Metastatic Pancreatic Carcinoma in the Ovary (tissue), 1 donor: ENCODE measurements around a stretch of chr3.

DNA sequence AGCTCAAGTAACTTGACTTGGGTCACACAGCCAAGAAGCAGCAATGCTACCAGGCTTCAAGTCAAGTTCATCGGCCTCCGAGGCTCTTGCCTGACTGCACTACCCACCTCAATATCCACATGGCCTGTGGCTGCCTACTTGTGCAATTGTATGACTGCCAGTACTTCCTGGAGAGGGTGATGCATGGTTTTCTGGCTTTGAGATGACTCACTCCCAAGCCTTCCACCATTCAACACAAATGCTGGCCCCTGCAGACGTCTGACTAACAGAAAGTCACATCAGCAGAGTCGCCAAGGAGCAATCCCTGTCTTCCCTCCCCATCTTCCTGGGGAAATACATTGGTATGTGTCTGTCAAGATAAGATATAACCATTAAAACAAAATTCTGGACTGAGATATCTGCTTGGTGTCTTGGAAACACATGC, 79.7 kb upstream of the SPATA12 start:
- PRO-cap: no peak

DNA sequence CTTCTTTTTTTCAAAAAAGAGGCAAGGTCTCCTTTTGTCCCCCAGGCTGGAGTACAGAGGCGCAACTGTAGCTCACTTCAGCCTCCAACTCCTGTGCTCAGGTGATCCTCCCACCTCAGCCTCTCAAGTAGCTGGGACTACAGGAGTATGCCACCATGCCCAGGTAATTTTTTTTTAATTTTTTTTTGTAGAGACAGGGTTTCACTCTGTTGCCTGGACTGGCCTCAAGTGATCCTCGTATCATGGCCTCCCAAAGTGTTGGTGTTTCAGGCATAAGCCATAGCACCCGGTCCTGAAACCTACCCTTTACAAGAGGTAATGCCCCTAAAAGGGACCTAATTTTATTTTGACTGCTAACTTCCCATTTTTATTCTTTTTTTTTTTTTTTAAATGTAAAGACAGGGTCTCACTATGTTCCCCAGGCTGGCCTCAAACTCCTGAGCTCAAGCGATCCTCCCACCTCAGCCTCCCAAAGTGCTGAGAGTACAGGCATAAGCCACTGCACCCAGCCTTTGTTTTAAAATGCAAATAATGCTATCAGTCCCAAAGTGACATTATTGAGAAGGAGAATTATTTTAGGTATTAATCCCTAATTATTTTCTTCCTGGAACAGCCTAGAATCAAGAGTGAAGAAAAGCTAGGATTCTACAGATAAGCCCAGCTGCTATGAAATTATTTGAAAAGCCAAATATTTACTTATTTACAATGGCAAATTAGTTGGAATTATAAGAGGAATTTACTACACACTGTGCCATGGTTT, 16.6 kb downstream of the ARF4 start:
- PRO-cap: no peak

DNA sequence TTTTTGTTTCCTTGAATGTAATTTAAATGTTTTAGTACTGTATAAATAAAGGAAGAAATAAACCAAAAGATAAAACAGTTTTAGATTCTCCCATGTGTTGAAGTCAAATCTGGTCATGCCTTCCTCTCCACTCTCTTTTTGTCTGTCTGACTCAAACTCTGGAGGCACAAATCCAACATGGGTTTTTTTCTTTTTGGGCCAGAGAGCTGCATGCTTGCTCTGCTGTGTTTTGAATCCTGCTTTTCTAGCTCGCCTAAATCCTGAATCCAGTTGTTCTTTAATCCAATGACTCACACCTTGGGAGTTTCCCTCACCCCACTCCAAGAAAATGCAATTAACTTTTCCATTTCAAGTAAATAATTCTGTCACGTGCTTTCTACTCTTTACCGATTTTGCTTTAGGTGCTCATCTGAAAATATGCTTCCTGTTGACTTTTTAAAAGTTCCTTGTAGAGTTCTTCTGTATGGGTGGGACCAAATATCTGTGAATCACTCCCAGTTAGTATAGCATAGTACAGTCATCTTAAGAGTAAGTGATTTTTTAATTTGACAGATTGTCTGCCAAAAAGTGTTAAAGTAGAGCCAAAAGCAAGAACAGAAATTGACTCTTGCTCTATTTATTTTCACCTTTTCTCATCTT, 47.5 kb downstream of the SLMAP start:
- PRO-cap: no peak

GRCh38 chr3:57912130-57912816, 95.9 kb upstream of the FLNB start:
- PRO-cap: no peak

DNA sequence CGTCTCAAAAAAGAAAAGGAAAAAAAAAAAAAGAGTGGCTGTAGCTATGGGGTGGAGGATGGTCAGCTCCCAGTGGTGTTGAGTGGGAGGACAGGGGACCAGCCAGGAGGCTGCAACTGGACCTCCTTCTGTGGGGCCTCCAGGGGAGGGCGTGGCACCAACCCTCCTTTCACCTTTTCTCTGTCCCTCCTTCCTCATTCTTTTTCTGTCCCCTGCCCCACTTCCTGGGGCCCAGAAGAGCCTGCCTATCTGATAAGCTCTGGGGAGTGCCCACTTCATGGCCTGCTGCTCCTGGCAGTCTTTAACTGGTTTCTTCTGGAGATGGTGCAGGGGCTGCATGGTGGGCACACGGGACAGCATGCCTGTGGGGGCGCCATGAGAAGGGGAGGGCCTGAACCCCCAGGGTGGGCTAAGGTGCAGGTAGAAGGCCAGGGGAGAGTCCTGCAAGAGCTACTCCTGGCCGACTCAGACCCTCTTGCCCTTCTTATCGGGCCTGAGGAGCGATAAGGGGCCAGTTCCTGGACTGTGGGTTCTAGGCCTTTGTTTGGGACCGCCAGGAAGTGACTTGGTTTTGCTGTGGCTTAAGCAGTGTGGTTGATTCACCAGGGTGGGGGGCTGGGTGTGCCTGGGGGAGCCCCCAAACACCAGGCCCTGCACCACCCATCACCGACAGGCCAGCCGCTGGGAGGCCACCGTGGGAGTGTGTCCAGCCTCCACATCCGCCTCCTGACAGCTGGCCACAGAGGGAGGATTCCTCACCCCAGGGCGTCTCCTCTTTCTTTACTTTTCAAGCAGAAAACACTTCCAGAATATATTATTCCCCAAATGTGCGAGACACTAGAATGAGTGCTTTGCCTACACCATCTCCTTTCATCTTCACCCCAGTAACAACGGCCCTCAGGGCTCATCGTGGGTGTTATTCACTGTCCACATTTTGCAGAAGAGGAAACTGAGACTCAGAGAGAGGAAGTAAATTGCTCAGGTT, 49.3 kb upstream of the FLNB start:
- PRO-cap: no peak

- PRO-cap: no peak
Observed at GRCh38 chr3:57978225-57978834, 29.9 kb upstream of the FLNB start.

GRCh38 chr3:57992549-57993384, 15.5 kb upstream of the FLNB start:
- PRO-cap: no peak

- PRO-cap: no peak
Observed at GRCh38 chr3:58015378-58016155, 7.3 kb downstream of the FLNB start.

DNA sequence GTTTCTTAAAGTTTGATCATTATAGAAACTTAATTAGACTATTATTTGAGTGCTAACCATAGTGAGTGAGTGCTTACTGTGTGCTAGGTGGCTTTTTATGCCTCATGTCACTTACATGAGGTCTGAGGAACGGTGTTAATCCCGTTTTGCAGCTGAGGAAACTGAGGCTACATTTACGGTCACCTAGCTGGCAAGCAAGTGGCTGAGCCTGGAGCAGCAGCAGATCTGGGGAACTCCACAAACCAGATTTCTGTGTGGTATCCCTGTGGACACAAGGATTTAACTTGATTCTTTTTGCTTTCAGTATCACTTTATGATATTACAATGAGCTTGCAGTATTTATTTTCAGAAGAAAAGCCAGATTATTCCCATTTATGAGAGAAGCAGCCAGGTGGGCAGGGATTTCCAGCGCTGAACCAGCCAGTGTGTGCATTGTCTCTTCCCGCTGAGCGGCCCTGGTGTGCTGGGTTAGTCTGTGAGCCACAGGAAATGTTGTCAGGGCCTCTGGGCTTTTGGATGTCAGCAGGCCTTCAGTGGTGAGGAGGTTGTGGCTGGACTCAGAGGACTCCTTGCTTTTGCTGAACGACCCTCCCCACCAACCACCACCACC, 32.8 kb downstream of the FLNB start:
- PRO-cap: no peak

DNA sequence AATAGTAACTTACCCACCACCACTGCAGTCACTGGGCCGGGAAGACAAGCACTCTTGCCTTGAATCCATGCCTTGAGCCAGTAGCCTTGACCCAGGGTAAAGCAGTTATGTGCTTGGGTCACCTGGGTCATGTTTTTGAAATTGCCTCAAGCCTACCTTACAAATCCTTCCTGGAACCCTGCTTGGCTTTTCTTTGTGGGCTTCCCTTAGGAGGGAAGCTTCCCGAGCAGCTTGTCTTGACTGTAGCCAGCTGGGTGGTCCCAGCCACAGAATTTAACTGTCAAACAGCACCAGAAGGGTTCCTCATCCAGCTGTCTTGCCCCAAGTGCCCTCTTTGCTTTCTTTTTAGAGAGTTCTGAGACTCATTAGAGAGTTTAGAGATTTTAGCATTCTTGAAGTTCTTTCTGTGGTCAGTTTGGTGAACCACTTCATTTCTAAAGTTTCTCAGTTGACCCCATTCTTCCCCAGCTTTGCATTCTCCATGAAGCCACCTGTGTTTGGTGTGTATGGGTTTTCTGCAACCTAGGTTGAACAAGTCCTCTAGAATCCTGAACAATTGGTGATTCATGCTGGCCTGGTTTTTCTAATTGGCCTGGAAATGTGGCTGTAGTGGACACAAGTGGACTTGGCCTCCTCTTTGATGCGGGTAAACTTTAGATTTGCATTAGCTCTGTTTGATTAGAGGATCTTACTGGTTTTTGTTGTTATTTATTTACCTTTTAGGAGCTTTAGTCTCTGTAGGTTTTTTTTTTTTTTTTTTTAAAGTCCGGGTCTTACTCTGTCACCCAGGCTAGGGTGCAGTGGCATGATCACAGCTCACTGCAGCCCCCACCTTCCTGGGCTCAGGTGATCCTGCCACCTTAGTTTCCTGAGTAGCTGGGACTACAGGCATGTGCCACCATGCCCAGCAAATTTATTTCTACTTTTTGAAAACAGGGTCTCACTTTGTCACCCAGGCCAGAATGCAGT, 33.7 kb downstream of the FLNB start:
- PRO-cap: no peak

DNA sequence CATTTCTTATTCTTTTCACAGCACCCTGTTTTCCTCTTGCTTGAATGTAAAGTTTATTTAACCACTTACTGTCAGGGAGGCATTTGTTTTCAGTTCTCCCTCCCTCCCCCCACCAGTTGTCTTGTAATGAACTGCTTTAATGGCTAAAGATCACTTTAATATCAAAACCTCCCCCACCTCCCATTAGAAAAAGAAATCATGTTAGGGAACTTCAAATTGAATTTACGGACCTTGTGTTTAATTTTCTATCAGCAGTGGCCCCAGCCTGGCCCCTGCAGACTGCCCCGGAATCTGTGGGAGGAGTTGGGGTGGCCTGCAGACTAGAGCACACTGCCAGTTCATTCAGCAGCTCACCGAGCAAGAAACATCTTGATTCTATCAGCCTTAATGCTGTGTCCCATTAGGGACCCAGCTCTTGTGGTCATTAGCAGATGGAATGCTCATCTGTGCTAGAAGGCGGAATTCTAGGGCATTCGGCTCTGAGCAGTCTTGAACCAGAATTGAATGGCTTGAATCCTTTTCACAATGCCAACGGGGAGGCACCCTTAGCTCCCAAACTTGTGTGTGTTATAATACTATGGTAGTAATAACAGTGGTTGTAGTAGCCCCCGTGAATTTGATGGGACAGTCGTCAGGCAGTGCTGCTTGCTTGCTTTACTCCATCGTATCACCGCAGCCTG, 54.3 kb downstream of the FLNB start:
- PRO-cap: no peak

DNA sequence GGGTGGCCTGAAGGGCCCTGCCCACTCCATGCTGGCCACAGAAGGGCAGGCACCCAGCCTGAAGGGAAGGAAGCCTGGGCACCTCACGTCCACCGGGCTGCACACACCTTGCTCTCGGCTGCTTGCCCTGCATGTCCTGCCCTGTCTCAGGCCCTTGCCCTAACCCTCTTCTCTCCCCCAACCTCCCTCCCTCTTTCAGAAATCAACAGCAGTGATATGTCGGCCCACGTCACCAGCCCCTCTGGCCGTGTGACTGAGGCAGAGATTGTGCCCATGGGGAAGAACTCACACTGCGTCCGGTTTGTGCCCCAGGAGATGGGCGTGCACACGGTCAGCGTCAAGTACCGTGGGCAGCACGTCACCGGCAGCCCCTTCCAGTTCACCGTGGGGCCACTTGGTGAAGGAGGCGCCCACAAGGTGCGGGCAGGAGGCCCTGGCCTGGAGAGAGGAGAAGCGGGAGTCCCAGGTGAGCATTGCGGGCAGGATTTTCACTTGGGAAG, 57.5 kb downstream of the DNASE1L3 start:
- PRO-cap: no peak

DNA sequence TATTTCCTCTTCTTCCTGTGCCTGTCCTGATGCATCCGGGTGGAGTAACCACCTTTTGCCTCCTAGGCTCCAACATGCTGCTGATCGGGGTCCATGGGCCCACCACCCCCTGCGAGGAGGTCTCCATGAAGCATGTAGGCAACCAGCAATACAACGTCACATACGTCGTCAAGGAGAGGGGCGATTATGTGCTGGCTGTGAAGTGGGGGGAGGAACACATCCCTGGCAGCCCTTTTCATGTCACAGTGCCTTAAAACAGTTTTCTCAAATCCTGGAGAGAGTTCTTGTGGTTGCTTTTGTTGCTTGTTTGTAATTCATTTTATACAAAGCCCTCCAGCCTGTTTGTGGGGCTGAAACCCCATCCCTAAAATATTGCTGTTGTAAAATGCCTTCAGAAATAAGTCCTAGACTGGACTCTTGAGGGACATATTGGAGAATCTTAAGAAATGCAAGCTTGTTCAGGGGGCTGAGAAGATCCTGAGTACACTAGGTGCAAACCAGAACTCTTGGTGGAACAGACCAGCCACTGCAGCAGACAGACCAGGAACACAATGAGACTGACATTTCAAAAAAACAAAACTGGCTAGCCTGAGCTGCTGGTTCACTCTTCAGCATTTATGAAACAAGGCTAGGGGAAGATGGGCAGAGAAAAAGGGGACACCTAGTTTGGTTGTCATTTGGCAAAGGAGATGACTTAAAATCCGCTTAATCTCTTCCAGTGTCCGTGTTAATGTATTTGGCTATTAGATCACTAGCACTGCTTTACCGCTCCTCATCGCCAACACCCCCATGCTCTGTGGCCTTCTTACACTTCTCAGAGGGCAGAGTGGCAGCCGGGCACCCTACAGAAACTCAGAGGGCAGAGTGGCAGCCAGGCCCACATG, 40.0 kb downstream of the DNASE1L3 start:
- PRO-cap: no peak

GRCh38 chr3:58171393-58172461, 39.0 kb downstream of the DNASE1L3 start:
- PRO-cap: no peak

- PRO-cap: unidirectional peak, plus-strand start at chr3:58174342
Observed at GRCh38 chr3:58174049-58174684, 36.6 kb downstream of the DNASE1L3 start.

- PRO-cap: no peak
Observed at GRCh38 chr3:58178554-58179145, 32.1 kb downstream of the DNASE1L3 start.

- PRO-cap: no peak
Observed at GRCh38 chr3:58231022-58231574, 6.5 kb upstream of the ABHD6 start.

- PRO-cap: no peak
Observed at GRCh38 chr3:58241603-58242200, 4.1 kb downstream of the ABHD6 start.

DNA sequence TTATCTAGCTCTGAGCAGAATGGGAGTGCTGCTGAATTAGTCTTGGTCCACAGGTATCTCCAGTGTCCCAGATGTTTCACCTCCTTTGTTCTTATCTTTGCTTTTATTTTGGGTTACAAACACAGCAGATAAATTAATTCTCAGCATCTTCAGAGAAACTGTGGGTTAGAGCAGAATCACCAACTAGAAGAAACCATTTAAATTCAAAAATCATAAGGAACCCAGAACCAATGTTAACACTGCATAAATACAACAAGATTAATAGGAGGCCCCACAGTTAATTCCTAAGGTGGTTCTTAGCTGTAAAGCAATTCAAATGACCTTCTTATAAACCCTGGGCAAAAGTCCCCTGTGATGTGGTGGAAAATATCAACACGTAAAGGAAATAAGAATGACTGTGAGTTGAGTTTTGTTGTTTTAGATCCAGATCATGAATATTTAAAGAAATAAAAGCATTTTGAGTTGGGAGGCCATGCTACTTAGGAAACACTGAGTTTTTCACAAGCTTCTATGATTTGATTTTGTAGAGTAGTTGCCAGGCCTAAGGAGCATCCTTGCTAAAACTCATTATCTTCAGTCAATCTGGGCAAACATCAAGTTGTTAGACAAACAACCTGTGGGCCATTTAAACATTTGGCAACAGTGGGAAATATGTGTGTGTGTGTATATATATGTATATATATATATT, 8.3 kb upstream of the PXK start:
- PRO-cap: no peak

DNA sequence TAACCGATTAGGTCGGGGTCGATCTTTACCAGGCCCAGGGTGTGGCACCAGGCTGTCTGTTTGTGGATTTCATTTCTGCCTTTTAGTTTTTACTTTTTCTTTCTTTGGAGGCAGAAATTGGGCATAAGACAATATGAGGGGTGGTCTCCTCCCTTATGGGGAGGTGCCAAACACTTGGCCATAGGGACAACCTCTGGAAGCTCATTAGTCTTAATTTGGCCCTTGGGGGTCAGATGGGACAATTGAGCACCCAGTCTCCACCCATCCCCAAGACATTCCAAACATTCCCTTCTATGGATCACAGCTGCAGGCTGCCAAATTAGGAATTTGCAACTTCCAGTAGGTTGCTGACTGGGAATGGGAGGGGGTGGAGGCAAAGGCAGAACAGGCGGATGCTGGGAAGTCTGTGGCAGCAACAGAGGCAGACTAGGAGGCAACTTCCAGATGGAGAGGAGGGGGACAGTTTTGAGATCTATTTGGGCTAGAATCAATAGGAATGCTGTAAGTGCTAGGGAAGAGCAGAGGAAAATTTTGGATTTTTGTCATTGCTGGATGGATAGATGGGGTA, 1.3 kb upstream of the PDHB start:
- PRO-cap: no peak